BJ (cell line): ENCODE measurements around the gene ERP29.

DNA sequence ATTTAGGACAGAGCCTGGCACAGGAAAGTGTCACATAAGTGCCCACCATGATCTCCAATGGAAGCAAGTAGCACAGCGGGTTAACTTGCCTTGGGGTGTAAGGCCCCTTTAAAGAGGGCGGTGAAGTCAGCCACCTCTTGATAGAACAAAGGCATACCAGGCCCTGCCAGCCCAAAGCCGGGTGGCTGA, 8.2 kb upstream of the MYL2 start:
- CAGE, long polyA plus RNA, result no peak
- RRBS, result no CpG with 5 or more reads among the region's 3 CpGs

DNA sequence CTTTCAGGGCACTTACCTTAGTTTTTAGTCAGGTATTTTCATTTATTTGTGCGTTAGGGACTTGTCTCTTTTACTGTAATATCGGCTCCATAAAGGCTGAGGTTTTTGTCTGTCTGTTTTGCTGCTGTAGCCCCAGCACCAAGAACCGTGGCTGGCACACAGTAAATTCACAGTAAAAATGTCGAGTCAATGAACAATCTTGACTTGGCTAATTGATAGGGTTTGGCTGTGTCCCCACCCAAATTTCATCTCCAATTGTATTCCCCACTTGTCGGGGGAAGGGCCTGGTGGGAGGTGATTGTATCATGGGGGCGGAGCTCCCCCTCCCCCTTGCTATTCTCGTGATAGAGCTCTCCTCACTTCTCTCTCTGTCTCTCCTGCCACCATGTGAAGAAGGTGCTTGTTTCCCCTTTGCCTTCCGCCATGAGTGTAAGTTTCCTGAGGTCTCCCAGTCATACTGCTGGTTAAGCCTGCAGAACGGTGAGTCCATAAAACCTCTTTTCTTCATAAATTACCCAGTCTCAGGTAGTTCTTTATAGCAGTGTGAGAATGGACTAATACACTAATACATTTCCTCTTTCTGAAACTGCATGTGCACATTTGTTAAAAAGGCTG, 15.9 kb upstream of the MYL2 start:
- CAGE, long polyA plus RNA, result no peak
- RRBS, result no CpG with 5 or more reads among the region's 9 CpGs

- CAGE, long polyA plus RNA, result no peak
- RRBS, result no CpG with 5 or more reads among the region's 28 CpGs
These were observed 584 bp downstream of the PHETA1 start for GRCh38 chr12:111368157-111368865.

- CAGE, long polyA plus RNA, result no peak
- RRBS, result no CpG with 5 or more reads among the region's 3 CpGs
These were observed 6.4 kb upstream of the SH2B3 start for GRCh38 chr12:111399319-111399640.

GRCh38 chr12:111407976-111408720, 2.4 kb downstream of the SH2B3 start:
- CAGE, long polyA plus RNA, result no peak
- RRBS, result no CpG with 5 or more reads among the region's 5 CpGs

- CAGE, long polyA plus RNA, result no peak
- RRBS, result no CpG with 5 or more reads among the region's 6 CpGs
These were observed 35.4 kb downstream of the SH2B3 start for GRCh38 chr12:111440958-111441650.

- CAGE, long polyA plus RNA, result no peak
- RRBS, result no CpG with 5 or more reads among the region's 6 CpGs
These were observed 82.6 kb downstream of the SH2B3 start for GRCh38 chr12:111488110-111488909.

DNA sequence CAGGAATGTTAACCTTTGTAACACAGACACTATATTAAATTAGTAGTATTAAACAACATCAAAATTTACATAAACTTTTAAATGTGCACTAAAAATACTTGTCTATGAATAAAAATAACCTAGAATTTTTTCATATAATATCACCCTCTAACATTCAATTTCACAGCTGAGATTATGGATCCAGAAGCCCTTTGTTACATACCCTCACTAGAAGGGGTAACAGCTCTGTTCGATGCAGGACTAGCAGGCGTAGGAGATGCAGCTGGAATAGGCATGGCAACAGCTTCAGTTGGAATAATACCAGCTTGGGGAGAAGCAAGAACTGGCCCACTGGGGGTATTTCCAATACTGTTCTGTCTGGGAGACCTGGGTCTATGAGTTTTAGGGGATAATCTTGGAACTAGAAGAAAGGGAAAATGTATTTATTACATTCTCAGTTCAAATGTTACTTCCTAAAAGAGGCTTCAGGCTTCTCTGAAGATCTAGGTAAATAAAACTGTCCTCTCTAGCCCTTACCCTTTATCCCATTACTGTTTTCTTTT, 88.9 kb downstream of the ATXN2 start:
- CAGE, long polyA plus RNA, result no peak
- RRBS, result no CpG with 5 or more reads among the region's 2 CpGs

DNA sequence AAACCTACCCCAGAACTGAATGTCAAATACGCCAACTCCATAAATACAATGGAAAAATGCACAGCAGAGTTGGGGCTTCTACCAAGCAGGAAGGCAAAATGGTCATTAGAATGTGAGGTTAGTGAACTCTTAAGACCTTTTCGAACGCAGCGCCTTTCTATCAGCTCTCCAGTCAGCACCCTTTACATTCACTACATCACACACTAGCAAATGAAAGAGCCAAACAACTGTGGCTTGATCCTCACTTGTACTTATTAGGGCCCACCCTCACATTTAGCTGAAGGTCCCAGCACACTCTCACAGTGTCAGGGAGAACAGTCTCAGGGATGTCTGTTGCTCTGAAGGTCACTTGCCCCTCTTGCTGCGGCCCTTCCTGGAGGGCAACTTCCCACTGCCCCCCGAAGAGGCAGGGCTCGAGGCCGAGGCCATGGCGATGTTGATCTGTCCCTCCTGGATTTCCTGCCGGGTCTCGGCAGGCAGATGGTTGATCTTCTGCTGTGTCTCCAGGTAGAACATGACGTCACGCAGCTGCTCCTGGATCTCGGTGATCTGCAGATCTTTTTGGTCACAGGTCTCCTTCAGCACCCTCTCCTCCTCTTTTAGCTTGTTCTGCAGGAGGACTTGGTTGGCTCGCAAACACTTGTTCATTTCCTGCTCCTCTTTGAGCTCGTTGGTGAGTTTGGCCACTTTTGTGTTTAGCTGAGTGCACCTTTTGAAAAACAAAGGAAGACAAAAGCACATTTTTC, 41.7 kb downstream of the BRAP start:
- CAGE, long polyA plus RNA, result no peak
- RRBS, result no CpG with 5 or more reads among the region's 16 CpGs

- CAGE, long polyA plus RNA, result no peak
- RRBS, result no CpG with 5 or more reads among the region's 37 CpGs
These were observed 460 bp downstream of the ALDH2 start for GRCh38 chr12:111767043-111767743.

- CAGE, long polyA plus RNA, result no peak
- RRBS, result 94% methylated on average over 3 of the region's 31 CpGs
These were observed 25.4 kb downstream of the ALDH2 start for GRCh38 chr12:111791822-111792773.

DNA sequence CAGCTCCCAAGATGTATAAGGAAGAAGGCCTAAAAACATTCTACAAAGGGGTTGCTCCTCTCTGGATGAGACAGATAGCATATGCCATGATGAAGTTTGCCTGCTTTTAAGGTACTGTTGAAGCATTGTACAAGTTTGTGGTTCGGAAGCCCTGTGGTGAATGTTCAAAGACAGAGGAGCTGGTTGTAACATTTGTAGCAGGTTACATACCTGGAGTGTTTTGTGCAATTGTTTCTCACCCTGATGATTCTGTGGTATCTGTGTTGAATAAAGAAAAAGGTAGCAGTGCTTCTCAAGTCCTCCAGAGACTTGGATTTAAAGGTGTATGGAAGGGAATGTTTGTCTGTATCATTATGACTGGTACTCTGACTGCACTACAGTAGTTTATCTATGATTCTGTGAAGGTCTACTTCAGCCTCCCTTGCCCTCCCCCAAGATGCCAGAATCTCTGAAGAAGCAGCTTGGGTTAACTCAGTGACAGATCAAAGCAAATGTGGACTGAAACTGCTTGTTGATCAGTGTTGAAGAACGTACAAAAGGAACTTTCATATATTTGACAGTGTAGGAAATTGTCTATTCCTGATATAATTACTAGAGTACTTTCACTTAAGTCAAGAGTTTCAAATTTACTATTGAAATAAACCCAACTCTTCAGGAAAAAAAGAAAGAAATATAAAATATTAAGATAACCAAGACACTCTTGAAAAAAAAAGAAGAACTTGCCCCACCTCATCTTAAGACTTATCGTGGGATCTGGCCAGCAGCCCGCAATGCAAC, 19.2 kb downstream of the TMEM116 start:
- CAGE, long polyA plus RNA, result no peak
- RRBS, result no CpG with 5 or more reads among the region's 4 CpGs

GRCh38 chr12:112013280-112014482, at the start of gene ERP29:
Gene ERP29, plus strand, starts transcription at chr12:112013426.
- CAGE, long polyA plus RNA, result start-site peak on the plus strand at chr12:112013408-112013453, 549 and 513 reads in 2 replicates
- RRBS, result 0% methylated on average over 6 of the region's 83 CpGs

GRCh38 chr12:112078089-112078990, 30.2 kb downstream of the NAA25 start:
- CAGE, long polyA plus RNA, result no peak
- RRBS, result no CpG with 5 or more reads among the region's 8 CpGs

GRCh38 chr12:112380883-112381544, 1.2 kb downstream of the HECTD4 start:
- CAGE, long polyA plus RNA, result no peak
- RRBS, result no CpG with 5 or more reads among the region's 29 CpGs

DNA sequence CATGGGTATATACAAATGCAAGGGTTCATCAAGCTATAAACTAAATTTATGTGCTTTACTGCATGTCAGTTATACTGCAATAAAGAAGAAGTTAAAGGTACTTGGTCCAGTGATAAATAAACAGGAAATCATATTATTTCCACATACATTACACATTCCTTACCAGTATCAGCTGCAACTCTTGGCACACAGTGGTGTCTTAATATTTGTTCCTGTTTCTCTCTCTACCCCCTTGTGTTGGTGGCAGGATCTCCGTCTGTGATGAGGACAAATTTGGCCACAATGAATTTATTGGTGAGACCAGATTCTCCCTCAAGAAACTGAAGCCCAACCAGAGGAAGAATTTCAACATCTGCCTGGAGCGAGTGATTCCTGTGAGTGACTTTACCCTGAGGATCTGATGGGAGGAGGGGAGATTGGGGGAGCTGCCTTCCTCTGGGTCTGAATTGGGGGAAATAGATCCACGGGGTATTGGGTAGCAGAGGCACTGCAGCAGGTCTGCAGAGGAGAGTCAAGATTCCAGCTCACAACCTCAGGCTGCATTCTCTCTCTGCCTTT, 19.1 kb upstream of the OAS1 start:
- CAGE, long polyA plus RNA, result no peak
- RRBS, result no CpG with 5 or more reads among the region's 3 CpGs

- CAGE, long polyA plus RNA, result no peak
- RRBS, result no CpG with 5 or more reads among the region's 6 CpGs
These were observed 6.7 kb upstream of the OAS2 start for GRCh38 chr12:112971491-112972201.

GRCh38 chr12:113057167-113058158, 933 bp downstream of the DTX1 start:
- CAGE, long polyA plus RNA, result no peak
- RRBS, result 3% methylated on average over 7 of the region's 59 CpGs

DNA sequence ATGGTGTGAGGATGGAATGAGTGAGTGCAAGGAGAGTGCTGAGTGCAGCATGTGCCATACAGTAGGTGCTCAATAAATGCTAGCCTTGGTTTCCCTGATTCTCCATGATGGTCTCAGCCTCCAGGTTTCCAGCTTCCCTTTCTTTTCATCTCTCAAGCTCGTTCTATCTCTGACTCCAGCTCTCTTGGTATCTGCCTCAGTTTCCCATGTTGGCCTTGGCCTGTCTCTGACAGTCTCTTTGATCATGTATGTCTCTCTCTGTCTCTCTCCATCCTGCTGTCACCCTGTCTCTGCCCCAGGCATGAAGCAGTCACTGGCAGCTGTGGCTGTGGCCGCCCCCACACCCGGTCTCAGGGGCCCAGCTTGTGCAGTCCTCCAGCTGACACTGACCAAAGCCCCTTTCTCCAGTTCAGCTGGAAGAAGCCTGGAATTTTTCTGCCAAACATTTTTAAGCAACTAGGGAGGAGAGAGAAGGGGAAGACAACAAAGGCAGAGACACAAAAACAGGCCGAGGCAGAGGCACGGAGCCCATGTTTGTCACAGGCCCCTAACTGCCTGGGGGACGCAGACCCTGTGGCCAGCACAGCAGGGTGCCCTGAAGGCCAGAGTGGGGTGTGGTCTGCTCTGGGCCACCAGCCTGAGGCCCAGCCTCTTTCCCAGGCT, 14.5 kb downstream of the DTX1 start:
- CAGE, long polyA plus RNA, result no peak
- RRBS, result no CpG with 5 or more reads among the region's 6 CpGs

GRCh38 chr12:113103675-113104397, 31.7 kb downstream of the RASAL1 start:
- CAGE, long polyA plus RNA, result no peak
- RRBS, result no CpG with 5 or more reads among the region's 44 CpGs